Calu3 (cell line): ENCODE data around the genes PHF13 and TNFRSF9.

DNA sequence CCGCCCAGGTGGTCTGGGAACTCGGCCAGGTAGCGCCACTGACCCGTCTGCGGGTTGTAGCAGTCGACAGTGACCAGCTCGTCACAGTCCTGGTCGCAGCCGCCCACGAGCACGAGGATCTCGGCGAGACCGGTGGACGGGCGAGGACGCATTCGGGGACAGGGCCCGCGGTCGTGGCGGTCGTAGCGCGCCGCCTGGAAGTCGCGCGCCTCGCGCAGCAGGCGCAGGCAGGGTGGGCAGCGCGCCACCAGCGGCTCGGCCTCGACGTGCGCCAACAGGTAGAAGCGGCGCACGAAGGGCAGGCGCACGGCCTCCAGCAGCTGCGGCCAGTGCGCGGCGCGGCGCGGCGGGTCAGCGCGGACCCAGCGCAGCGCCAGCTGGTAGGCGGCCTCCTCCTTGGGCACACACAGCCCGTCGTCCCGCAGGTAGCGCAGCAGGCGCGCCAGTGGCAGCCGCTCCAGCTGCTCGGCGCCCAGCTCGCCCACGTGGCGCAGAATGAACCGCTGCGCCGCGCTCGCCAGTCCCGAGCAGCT, 762 bp downstream of the KLHL21 start:
- PRO-cap: bidirectional peak, plus-strand start at position 329 of the sequence, minus-strand start at position 71 of the sequence

DNA sequence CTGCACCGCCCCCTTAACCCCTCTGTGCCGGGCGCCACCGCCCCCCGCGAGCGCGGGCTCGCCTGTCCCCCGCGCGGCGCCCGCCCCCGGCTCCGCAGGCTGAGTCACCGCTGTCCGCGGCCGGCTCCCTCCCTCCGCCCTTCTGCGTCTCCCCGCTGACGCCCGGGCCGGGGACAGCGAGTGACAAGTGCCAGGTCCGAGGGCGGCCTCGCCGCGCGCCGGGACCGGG, 192 bp upstream of the KLHL21 start:
- PRO-cap: bidirectional peak, plus-strand start at position 155 of the sequence, minus-strand start outside the sequence

DNA sequence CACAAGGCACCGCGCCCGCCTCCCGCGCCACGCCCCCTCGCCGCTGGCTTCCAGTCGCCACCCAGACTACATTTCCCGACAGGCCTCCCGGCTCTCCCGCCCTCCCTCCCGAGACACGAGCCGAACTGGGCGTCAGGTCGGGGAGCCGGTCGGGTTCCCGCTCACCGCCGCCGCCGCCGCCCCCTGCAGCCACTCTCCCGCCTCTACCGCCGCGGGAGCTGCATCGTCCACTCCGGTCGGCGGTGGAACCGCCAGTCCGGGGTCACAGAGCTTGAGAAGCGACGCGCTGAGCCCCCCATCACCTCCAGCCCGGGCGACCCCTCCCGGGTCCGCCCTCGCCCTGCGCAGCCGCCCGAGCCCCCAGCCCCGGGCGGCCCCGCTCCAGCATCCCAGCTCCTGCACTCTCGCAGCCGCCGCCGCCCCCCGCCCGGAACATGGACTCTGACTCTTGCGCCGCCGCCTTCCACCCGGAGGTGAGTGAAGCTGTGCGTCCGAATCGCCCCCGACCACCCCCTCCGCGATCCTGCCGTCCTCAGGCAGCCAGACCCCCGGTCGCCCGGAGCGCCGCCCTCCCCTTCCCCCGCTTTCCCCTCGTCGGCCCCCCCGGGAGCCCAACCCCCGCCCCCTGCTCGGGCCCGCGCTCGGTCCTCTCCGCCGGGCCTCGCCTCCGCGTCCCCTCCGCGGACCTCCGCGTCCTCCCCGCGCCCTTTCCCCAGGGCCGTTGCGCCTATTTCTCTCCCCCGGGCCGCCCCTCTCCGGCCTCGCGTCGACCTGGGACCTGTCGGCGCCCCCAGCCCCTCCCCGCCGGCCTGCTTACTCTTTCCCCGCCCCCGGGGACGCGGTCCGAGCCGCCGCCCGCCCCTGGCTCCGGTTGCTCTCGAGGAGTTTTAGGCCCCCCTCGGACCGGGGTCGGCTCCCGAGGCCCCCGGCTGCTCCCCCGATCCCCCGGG, at the start of gene PHF13:
TSS of gene PHF13 (plus strand) at position 99 of the 950 bp plus-strand sequence.
- PRO-cap: bidirectional peak, plus-strand start at position 123 of the sequence, minus-strand start outside the sequence

DNA sequence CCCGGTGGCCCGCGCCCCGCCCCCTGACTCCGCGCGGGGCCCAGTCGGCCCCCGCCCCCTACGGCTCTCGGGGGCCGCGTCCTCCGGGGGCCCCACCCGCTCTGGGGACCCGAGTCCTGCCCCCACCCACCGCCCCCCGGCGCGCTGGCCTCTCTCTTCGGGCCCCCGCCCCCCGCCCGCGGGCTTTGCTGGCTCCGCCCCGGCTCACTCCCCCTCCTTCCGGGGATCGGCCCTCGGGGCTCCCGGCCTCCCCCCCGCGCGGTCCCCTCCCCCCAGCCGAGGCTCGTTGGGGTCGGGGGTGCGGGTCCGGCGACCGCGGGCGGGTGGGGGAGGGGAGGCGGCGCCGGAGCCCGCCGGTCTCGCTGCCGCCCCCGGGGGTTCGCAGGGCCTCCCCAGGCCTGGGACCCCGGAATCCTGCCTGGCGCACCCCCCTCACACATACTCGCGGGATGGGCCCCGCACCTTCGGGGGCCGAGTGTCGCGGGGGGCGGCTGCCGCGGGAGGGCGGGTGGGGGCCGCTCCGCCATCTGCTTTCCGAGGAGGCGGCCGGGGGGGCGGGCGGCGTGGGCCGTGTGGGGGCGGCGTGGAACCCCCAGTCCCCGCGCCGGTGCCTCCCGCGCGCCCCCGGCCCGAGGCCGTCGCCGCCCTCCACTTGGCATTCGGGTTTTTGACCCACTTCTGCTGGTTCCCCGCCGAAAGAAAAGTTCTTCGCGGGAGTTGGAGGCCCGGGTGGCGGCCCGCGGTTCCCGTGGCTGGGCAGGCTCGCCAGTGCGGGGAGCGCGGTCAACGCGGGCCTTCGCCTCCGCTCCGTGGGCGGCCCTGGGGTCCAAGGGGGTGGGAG, 1.3 kb downstream of the PHF13 start:
- PRO-cap: bidirectional peak, plus-strand start at position 217 of the sequence, minus-strand start at position 103 of the sequence

GRCh38 chr1:6619645-6620760, 4.7 kb upstream of the THAP3 start:
- PRO-cap: no peak

- PRO-cap: no peak
Measured at GRCh38 chr1:6662644-6663279, 38.1 kb downstream of the THAP3 start.

- PRO-cap: no peak
Measured at GRCh38 chr1:6785959-6786741, 896 bp downstream of the CAMTA1 start.

DNA sequence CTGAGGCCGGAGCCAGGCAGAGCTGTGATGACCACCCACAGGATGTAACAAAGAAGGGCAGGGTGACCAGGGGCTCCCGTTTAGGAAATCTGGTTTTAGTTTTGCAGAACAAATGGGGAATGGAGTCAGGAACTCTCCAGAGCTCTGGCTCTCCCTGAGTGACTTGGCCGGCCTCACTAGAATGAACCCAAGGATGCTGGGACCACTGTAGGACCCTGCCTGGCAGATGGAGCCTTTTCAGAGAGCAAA, 92.1 kb upstream of the VAMP3 start:
- PRO-cap: no peak

- PRO-cap: no peak
Measured at GRCh38 chr1:7781476-7782807, 2.1 kb upstream of the PER3 start.

DNA sequence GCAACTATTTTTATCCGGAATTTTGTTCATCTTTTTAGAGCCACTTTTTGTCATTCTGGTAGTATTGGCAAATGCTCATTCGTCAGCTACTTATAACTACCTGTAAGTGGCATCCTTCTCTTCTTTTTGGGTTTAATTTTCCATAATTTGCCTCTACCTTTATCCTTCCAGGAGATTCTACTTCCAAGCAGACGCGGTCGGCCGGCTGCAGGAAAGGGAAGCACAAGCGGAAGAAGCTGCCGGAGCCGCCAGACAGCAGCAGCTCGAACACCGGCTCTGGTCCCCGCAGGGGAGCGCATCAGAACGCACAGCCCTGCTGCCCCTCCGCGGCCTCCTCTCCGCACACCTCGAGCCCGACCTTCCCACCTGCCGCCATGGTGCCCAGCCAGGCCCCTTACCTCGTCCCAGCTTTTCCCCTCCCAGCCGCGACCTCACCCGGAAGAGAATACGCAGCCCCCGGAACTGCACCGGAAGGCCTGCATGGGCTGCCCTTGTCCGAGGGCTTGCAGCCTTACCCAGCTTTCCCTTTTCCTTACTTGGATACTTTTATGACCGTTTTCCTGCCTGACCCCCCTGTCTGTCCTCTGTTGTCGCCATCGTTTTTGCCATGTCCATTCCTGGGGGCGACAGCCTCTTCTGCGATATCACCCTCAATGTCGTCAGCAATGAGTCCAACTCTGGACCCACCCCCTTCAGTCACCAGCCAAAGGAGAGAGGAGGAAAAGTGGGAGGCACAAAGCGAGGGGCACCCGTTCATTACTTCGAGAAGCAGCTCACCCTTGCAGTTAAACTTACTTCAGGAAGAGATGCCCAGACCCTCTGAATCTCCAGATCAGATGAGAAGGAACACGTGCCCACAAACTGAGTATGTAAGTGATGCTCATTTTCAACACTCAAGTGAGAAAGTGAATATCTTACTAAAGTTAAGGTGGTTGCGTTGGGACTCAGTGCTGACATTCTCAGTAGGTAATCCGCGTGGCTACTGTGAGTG, 25.6 kb downstream of the UTS2 start:
- PRO-cap: no peak

GRCh38 chr1:7940540-7941246, at the start of gene TNFRSF9:
TNFRSF9 (minus strand) TSS chr1:7940839.
- PRO-cap: unidirectional peak, minus-strand start at chr1:7940837

GRCh38 chr1:7953750-7954851, 7.4 kb upstream of the PARK7 start:
- PRO-cap: bidirectional peak, plus-strand start at chr1:7954341, minus-strand start at chr1:7954184

DNA sequence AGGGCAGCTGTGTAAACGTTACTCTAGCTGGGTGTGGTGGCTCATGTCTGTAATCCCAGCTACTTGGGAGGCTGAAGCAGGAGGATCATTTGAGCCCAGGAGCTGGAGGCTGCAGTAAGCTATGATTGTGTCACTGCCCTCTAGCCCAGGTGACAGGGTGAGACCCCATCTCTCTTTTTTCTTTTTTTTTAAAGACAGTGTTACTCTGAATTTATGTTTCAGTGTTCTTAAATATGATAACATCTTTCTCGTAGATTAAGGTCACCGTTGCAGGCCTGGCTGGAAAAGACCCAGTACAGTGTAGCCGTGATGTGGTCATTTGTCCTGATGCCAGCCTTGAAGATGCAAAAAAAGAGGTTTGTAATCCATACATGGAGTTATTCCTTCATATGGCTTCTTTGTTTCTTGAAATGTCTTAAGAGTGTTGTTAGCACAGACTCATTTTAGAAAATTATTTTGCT, 3.6 kb downstream of the PARK7 start:
- PRO-cap: no peak

- PRO-cap: no peak
Measured at GRCh38 chr1:8010006-8010895, 15.9 kb downstream of the ERRFI1 start.

DNA sequence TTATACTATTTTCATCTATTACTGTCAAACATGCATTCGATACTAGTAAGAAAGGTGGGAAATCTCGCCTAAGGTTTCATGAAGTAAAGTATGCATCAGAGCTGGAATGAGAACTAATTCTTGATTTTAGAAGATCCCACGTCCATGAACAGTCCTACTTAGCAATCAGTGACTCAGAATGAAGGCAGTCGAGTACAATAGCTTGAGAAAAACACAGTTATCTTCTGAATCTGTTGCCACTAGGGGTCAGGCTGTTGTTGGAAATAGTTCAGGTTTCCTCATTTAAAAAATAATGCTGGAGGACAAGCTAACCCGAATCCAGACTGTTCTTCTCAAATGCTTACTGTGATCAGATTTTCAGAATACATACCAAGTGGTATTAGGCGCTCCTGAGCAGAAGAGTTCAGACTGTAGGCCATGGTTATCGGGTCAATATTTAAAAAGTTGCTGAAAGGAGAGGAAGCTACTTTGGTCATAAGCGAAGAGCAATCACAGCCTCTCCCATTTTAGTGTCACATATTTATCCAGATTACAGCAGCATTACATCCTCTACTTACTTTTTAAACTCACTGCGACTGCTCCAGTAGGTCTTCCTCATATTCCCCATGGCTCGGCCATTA, 11.1 kb downstream of the ERRFI1 start:
- PRO-cap: no peak

GRCh38 chr1:8040306-8041037, 14.4 kb upstream of the ERRFI1 start:
- PRO-cap: unidirectional peak, plus-strand start at chr1:8040856

GRCh38 chr1:8134848-8135553, 108.9 kb upstream of the ERRFI1 start:
- PRO-cap: no peak

DNA sequence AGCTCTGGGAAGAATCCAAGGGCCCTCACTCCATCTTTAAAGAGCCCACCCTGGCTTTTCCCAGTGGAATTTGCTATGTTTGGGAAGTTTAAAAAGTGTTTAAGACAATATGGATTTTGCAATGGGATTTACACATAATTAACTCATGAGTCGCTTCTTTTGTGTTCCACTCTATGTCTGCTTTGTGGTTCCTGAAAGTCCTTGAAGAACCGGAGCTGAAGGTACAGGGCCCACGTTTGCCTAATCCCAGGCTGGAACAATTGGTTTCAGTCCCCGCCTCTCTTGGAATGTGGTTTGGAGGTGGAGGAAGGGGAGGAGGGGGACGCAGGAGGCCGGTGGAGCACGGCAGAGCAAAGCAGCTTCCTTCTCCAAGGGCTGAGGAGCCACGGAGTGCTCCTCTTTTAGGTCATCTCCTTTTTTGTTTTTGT, 129.4 kb upstream of the ERRFI1 start:
- PRO-cap: bidirectional peak, plus-strand start at position 327 of the sequence, minus-strand start at position 258 of the sequence

DNA sequence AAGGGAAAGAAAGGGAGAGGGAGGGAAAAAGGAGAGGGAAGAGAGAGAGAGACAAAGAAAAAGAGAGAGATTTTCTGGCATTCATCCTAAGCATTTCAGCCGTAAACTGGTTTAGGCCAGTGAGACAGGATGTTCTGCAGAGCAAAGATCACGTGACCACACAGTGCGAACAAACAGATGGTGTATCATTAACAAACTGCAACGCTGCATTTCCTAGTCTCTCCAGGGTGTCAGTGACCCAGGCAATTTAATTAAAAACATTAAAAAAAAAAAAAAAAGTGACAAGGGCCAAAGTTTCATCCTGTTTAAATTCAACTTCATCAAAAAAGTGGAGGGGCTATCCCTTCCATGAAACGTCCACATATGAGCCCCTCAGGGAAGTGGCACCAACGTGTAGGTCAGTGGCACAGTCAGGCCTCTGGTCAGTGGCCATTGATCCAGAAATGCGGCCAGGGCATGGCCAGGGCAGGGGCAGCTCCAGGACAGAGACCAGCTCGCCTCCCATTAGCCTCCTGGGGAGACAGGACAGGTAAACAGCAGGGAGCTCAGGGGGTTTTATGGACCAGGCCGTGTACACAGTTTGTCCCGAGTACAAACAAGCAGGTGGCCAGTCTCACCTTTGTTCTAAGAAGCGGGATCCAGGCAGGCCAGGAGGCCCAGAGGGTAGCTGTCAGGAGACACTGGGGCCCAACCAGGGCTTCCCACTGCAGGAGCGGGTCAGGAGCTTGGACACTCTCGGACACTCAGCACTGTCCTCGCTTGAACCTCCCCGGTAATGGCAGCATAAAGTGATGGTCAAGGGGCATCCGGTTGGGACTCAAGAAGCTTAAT, 143.9 kb upstream of the ERRFI1 start:
- PRO-cap: bidirectional peak, plus-strand start at position 210 of the sequence, minus-strand start at position 108 of the sequence

DNA sequence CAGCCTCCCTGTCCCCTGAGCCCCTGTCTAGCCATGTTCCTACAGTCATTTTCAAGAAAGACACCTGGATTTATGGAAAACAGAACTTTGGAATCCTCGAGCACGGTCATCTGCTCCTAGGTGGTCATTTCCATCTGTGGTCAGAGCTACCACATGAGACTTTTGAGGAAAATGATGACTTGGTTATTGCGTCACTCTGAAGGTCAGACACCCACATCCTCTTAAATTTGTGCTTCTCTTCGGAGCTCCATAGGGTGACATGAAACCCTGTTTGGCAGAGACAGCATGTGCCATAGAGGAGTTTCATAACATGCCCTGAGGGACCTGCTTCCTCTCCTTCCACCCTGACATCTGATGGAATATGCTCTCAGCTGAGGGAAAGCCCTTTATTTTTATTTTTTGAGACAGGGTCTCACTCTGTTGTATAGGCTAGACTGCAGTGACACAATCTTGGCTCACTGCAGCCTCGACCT, 99.2 kb upstream of the SLC45A1 start:
- PRO-cap: no peak